Subcutaneous adipose tissue (tissue), 3 donors: Measurements from ENCODE around the gene ALMS1.

GRCh38 chr2:71742825-71743192 lies 276.3 kb downstream of the DYSF start:
- PRO-cap: bidirectional peak, plus-strand start at chr2:71743093, minus-strand start at chr2:71742996
- RAMPAGE, long total RNA, 3 experiments: no peak in any of the 3 experiments

DNA sequence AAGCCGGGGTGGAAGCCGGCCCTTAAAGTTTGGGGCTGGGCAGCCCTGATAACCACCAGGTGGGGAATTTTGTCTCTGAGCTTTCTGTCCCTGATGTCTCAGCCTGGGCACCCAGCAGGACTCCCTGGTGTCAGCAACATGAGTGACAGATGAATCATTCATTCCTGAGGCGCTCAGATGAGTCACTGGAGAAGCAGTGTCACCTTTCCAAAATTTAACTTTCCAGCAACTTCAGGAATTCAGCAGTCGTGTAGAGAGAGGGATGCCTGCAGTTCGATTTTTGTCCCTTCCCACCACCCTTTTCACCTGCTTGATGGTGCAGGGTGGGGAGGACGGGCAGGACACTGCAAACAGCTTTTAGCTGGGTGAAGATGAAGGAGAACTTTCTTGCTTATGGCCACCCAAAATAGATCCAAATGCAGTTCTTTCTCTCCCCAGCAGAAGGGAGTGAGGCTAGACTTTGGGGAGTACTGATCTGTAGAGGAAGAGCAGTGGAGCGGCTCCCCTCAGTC lies 318.5 kb downstream of the DYSF start:
- PRO-cap: no peak
- RAMPAGE, long total RNA, 3 experiments: no peak in any of the 3 experiments

GRCh38 chr2:71926025-71926382 lies 221.7 kb downstream of the CYP26B1 start:
- PRO-cap: no peak
- RAMPAGE, long total RNA, 3 experiments: no peak in any of the 3 experiments

- PRO-cap: no peak
- RAMPAGE, long total RNA, 3 experiments: no peak in any of the 3 experiments
Measured at GRCh38 chr2:72759778-72760252, 66.0 kb downstream of the EXOC6B start.

- PRO-cap: no peak
- RAMPAGE, long total RNA, 3 experiments: no peak in any of the 3 experiments
Measured at GRCh38 chr2:72932309-72932621, 14.9 kb downstream of the EMX1 start.

GRCh38 chr2:73068994-73069526 lies 2.5 kb downstream of the SFXN5 start:
- PRO-cap: no peak
- RAMPAGE, long total RNA, 3 experiments: no peak in any of the 3 experiments

DNA sequence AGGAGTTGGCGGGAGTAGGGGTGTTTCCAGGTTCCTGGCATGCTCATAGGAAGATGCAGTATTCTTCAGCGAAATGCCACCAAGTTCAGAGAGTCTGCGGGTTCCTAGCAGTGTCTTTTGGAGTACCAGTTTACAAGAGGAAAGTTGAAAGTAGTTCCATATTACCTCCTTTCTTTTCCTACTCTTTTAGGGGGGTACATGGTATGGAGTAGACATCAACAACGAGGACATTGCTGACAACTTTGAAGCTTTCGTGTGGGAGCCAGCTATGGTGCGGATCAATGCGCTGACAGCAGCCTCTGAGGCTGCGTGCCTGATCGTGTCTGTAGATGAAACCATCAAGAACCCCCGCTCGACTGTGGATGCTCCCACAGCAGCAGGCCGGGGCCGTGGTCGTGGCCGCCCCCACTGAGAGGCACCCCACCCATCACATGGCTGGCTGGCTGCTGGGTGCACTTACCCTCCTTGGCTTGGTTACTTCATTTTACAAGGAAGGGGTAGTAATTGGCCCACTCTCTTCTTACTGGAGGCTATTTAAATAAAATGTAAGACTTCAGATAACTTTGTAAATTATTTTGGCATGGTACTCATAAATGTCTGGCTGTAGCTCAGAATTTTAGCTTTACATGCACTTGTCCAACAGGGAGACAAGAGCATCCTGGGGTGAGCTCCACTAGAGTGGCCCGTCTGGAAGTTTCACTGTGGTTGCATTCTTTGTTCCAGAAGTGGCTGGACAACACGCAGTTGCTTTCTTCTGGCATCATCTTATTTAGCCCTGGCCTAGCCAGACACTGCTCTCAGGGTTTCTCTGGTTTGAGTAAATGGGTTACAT lies 18.6 kb downstream of the CCT7 start:
- PRO-cap: no peak
- RAMPAGE, long total RNA, 3 experiments: no peak in any of the 3 experiments

GRCh38 chr2:73269317-73269776 lies 14.9 kb downstream of the FBXO41 start:
- PRO-cap: no peak
- RAMPAGE, long total RNA, 3 experiments: no peak in any of the 3 experiments

DNA sequence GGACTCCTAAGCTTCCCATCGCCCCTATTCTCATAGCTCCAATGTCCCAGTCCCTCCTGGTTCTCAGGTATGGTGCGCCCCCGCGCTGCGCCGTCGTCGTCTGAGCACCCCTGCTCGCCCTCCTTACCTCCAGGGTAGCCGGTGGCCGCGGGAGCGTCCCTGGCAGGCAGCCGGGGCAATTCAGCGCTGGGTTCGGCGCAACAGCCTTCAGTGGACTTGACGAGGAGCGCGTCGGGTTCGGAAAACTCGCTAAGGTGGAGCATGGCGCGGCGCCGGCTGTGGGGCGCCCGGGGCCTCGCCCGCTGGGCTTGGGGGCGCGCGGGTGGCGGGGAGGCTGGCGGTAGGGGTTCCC lies 317 bp downstream of the EGR4 start:
- PRO-cap: no peak
- RAMPAGE, long total RNA, 3 experiments: no peak in any of the 3 experiments

DNA sequence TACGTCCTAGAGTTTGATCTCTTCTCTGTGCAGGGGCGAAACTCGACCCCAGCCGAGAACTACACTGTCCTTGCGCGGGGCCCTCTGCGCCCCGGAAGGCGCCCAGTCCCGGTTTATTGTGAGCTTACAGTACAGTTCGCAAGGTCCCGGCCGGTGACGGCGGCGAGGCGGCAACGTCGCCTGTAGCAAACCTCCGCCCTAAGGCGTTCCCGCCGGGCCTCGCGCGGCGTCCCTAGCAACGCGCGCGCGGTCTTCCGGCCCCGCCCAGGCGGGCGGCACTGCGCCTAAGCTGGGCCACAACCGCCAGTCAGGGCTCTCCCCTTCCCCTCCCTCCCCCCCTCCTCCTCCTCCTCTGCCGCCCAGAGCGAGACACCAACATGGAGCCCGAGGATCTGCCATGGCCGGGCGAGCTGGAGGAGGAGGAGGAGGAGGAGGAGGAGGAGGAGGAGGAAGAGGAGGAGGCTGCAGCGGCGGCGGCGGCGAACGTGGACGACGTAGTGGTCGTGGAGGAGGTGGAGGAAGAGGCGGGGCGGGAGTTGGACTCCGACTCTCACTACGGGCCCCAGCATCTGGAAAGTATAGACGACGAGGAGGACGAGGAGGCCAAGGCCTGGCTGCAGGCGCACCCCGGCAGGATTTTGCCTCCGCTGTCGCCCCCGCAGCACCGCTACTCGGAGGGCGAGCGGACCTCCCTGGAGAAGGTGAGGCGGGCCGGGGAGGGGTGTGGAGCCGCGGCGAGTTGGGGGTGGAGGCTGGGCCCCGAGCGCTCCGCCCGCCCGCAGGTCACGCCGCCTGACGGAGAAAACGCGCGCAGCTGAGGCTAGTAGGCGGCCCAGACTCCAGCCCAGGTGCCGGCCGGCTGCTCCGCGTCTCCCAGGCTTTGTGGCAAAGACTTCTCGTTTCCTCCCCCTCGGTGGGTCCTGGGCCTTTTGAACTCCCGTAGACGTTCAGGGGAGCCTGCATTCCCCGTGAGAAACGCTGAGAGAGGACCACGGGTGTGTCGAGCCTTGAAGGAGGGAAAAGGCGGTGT lies at the start of gene ALMS1:
ALMS1 (plus strand) TSS at position 345 of the 1,030 bp plus-strand sequence.
- PRO-cap: bidirectional peak, plus-strand start at position 367 of the sequence, minus-strand start at position 118 of the sequence; unidirectional peak, plus-strand start at position 579 of the sequence; bidirectional peak, plus-strand start at position 835 of the sequence, minus-strand start at position 673 of the sequence
- RAMPAGE, long total RNA, 3 experiments: start-site peak on the plus strand in 1 of 3 experiments, centred at position 539 of the sequence, 54 reads per replicate

GRCh38 chr2:73557121-73557395 lies 85.2 kb downstream of the NAT8 start:
- PRO-cap: no peak
- RAMPAGE, long total RNA, 3 experiments: no peak in any of the 3 experiments

DNA sequence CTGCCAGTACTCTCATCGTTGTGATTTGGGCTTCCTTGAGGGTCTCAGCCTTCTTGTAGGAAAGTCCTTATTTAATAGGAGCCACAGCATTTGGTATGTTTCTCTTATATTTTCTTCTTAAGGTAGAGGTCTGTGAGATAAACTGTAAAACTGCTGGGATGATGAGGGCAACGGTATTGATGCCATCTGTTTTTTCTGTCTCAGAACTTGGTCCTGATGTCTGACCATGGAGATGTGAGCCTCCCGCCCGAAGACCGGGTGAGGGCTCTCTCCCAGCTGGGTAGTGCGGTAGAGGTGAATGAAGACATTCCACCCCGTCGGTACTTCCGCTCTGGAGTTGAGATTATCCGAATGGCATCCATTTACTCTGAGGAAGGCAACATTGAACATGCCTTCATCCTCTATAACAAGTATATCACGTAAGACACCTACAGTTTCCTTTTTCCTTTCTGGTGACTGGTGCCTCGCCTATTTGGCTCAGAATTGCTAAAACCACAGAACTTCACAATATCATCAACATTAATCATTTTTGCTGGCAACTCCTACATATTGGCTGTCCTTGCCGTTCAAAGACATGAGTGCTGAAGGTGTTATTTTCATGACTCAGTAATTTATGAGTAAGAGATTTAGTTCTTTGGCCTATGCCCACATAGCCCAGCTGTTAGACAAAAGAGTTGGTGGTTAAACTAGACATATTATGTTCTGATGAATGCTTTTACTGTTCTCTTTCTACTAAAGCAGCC lies 2.1 kb downstream of the STAMBP start:
- PRO-cap: no peak
- RAMPAGE, long total RNA, 3 experiments: no peak in any of the 3 experiments

DNA sequence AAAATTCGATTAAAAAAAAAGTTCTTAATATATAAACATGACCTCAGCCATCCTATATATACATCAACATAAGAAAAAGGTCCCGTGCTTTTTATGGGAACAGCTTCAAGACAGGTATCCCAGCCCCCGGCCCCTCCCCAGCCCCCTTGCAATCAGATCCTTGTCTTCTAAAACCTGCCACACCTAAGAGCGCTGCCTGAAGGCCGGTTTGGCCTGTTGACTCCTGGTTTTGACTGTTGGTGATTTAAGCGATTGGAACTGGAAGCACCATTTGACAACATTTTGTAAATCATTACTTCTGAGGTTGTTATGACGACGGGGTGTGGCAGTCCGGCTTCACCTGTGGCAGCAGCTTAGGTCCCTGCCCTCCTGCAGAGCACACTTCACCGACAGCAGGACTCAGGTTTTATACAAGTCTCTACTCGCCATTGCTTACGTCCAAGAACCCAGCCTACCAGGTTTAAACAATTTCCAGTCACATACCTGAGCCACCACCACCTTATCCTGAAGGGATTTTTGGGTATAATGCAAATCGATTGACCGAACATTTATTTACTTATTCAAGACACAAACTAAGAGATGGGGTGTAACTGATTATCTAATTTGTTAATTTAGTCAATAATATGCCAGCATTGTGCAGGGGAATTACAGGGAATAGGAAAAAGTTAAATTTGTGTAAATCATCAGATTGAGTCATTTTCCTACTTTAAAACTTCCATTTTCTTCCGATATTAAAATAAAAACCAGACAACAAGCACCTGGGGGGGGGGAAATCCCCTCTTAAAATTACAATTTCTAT lies 726 bp upstream of the DGUOK start:
- PRO-cap: no peak
- RAMPAGE, long total RNA, 3 experiments: no peak in any of the 3 experiments

GRCh38 chr2:73979574-73980245 lies 5.0 kb upstream of the TET3 start:
- PRO-cap: no peak
- RAMPAGE, long total RNA, 3 experiments: no peak in any of the 3 experiments

DNA sequence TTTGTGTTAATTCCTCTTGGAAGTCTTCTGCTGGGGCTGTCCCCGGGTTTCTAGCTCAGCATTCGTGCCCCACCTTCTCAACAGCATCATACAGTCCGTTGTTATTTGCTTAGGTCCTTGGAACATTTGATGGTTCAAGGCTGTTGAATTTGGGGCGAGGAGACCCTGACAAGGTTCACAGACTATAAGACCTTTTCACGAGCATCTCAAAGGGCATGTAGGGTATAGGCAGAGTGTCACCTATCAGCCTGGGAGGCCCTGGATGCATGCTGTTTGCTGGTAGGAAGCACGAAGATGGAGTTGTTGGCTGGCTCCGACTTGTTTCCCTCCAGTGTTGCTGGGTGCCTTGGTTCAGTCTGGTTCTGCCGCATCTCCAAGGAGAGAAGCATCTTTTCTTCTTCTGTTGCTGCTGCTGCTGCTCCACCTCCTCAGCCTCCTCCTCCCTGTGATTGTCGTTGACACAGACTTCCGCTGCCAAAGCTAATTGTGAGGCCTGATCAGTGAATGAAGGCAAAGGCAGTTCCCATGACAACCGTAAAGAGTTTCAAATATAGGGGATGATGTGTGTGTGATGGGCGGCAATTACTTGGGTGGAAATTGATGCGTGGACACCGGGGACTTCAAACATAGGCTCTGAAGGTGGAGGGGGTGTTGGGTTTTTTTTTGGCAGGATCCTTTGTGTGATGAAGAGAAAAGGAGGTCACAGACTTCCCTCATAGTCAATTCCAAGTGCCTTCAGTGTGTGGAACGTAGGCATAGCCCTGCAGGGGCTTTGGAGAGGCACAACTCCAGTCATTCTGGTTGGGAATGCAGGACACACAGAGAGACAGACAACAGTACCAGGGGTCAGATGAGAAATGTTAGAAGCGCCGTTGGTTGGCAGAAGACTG lies 13.7 kb downstream of the TET3 start:
- PRO-cap: no peak
- RAMPAGE, long total RNA, 3 experiments: no peak in any of the 3 experiments

DNA sequence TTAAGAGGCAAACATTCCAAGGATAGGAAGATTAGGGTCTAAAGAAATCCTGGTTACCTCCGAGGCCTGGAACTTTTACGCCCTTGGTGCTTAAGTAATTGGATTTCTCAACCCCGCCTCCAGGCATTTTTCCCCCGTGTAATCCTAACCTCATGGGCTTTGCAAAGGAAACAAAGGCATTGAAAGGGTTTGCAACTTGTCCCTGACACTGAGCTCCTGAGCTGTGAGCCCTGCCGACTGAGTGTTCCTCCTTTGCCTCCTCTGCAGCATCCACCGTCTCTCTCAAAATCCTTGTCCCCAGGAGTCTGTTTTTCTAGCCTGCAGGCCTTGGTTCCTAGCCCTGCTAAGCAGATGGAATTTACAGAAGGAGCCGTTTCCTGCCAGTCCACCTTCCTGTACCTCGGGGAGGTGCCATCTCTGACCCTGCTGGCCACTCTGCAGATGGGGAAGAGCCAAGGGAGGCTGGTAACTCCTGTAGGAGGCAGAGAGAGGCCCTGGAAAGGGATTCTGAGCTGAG lies 24.2 kb downstream of the TET3 start:
- PRO-cap: no peak
- RAMPAGE, long total RNA, 3 experiments: no peak in any of the 3 experiments

DNA sequence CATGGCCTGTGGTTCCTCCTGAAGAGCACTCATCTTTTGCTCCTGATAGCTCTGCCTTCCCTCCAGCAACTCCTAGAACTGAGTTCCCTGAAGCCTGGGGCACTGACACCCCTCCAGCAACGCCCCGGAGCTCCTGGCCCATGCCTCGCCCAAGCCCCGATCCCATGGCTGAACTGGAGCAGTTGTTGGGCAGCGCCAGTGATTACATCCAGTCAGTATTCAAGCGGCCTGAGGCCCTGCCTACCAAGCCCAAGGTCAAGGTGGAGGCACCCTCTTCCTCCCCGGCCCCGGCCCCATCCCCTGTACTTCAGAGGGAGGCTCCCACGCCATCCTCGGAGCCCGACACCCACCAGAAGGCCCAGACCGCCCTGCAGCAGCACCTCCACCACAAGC lies 62.4 kb downstream of the TET3 start:
- PRO-cap: no peak
- RAMPAGE, long total RNA, 3 experiments: no peak in any of the 3 experiments

DNA sequence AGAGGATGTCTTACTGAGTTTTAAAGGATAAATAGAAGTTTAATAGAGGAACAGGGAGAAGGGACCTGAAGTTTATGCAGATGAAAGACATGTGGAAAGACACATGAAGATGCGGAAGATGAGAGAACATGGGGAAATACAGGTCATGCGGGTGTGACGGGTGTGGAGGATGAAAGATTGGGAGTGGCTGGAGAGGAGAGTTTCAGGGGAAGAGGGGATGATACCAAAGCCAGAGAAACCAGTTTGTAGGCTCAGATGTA lies 69.2 kb downstream of the TET3 start:
- PRO-cap: no peak
- RAMPAGE, long total RNA, 3 experiments: no peak in any of the 3 experiments

DNA sequence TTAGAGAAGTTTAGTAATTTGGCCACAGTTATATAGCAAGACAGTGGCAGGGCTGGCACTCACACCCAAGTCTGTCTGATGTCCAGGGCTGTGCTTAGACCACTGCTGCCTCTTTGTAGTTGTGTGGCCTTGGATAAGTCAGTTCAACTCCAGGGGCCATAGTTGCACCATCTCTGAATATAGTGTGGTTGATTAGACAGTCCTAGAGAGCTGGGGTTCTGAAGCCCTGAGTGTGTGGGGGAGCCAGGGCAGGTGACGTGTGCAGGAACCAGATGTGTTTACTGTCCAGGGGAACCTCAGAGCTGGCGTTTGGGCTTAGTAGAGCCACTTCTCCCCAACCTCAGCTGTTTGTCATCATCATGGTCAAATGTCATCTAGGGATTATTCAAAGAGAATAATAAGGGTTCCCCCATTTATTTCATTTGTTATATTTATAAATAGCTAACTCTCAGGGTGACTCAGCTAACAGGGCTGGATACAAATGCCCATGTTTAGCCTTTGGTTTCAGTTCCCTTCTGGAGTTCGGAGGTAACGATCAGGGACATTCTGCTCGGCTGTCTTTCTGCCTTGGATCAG lies 67.9 kb downstream of the BOLA3 start:
- PRO-cap: unidirectional peak, plus-strand start at position 507 of the sequence
- RAMPAGE, long total RNA, 3 experiments: no peak in any of the 3 experiments

DNA sequence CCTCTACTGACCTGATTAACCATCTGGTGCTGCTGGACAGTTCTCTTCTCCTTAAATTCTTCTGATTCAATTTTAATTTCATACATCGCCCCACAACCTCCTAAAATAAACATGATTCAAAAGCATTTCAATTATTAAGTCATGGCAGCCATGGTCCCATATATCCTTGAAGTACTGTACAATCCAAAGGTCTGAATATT lies 5.6 kb downstream of the BOLA3 start:
- PRO-cap: no peak
- RAMPAGE, long total RNA, 3 experiments: no peak in any of the 3 experiments